ENCODE measurements around the gene ZNF140.

GRCh38 chr12:132529751-132530272, 39.9 kb downstream of the FBRSL1 start:
- PRO-cap = no peak
- RAMPAGE, long total RNA, 4 experiments = no peak in any of the 4 experiments

DNA sequence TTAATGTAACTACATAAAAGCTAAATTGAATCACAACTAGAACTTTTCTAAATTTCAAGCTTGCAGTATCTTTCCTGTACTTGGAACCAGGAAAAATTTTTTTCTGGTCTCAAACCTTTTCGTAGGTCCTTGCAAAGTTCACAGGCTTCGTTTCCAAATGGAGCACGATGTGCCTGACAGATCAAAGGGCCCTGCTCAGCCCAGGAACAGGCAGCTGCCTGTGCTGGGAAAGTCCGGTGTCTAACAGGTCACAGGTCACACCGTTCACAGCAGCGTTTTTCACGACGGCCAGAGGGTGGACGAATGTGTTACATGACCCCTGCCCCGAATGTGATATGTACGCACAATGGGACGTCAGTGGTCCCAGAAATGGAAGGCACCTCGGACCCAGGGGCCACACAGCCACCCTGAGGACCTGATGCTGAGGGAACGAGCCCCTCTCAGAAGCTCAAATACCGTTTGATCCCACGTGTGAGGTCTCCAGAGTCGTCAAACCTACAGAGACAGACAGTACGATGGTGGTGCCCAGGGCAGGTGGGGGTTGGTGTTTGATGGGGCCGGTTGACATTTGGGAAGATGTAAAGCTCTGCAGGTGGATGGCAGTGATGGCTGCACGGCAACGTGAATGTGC, 1.5 kb downstream of the LRCOL1 start:
- PRO-cap = no peak
- RAMPAGE, long total RNA, 4 experiments = no peak in any of the 4 experiments

- PRO-cap = no peak
- RAMPAGE, long total RNA, 4 experiments = no peak in any of the 4 experiments
Measured at GRCh38 chr12:132631801-132632469, 13.4 kb downstream of the P2RX2 start.

DNA sequence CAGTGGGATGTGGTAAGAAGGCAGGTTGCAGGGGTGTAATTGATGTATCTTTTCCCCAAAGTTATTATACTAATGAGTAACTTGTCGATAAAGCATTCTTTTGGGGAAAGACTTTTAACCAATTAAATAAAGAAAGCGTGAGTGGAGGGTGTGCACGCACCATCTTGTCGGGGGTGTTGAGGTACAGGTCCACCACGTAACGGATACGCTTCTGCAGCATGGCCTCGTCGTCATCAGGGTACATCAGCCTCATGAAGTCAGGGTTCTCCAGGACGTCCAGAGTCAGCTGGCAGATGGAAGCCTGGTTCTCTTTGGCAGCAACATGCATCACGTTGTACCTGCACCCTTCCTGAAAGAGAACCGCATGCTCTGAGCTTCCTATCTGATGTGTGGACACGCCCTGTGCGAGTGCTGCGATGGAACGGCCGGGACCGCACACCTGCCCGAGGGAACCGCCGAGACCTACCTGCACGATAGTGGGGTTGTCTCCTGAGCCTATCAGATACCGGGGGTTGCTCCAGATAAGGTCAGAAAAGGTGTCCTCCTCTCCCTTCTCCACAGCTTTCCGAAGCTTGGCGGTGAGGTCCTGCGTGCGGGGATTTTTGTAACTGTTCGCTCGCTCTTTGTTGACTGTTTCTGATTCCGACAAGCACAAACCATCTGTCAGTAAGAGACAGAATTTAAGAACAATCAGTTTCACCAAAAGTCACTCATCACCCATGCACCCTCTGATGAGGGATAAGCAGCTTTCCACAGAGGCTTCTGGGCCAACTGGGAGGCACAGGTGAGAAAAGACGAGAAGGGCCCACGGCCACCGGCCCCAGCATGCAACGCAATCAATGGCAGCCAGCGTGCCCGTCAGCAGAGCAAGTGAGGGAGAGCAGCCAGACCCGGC, 13.7 kb downstream of the ANKLE2 start:
- PRO-cap = no peak
- RAMPAGE, long total RNA, 4 experiments = no peak in any of the 4 experiments

DNA sequence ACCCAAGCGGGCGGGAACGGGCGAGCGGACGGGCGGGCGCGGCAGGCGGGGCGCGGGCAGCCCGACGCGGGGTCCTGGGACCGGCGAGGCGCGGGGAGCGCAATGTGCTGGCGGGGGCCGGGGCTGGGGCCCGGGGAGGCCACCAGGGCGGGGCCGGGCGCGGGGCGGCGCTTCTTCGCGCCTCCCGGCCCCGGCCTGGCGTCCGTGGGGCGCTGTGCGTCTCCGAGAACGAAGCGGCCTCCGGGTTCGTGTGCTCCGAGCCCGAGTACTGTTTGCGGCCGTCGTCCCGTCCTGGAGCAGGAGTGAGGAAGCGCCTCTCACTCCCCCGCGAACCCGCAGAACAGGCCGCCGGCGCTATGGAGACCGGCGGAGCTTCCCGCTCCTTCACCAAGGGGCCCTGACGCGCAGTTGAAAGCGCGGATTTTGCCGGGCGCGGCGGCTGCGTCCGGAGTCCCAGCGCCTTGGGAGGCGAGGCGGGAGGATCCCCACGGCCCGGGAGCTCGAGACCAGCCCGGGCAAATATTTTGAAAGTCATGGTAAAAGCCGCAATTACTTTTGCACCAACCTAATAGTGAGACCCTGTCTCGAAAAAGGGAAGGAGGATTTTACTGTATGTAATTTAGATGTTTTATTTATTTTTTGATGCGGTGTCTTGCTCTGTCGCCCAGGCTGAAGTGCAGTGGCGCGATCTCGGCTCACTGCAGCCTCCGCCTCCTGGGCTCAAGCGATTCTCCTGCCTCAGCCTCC, 526 bp upstream of the ANKLE2 start:
- PRO-cap = bidirectional peak, plus-strand start at position 225 of the sequence, minus-strand start outside the sequence
- RAMPAGE, long total RNA, 4 experiments = no peak in any of the 4 experiments

DNA sequence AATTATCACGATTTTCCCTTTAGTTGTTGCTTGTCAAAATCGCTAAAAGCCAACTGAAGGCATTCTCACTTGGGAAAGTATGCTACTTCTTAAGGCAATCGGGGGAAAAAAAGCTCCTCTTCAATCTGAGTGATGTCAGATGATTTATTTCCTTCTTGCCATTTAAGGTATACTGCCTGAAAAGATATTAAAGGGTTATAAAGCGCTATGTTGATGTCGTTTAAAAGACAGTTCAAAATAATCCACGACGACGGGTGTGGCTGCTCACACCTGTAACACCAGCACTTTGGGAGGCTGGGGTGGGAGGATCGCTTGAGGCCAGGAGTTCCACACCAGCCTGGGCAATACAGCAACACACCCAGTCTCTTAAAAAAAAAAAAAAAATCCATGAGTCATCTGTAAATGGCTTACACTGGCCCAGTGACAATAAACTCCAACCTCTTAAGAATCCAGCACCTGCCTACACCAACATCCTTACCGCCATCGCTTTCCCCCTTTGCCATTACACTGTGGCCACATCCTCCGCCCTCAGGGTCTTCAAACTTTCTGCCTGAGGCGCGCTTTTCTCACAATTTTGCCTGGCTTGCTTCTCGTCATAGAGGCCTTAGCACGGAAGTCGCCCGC, 1.0 kb downstream of the GOLGA3 start:
- PRO-cap = no peak
- RAMPAGE, long total RNA, 4 experiments = no peak in any of the 4 experiments

DNA sequence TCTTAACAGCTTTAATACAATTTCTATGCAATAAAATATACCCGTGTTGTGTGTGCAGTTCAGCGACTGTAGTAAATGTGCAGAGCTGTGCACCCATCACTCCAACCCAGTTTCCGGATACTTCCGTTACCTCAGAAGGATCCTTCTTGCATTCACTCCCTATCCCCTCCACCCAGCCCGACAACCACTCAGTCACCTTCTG, 4.0 kb upstream of the GOLGA3 start:
- PRO-cap = no peak
- RAMPAGE, long total RNA, 4 experiments = no peak in any of the 4 experiments

DNA sequence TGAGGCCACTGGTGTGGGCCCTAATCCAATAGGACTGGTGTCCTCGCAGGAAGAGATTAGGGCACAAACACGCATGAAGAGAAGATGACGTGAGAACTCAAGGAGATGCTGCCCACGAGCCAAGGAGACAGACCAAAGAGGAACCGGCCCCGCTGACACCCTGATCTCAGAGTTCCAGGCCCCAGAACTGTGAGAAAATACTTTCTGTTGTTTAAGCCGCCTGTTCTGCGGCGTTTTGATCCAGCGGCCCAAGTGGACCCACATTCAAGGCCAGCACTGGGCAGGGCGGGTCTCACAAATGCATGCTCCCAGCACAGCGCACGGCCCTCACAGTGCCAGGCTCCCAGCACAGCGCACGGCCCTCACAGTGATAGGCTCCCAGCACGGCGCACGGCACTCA, 6.8 kb upstream of the GOLGA3 start:
- PRO-cap = no peak
- RAMPAGE, long total RNA, 4 experiments = no peak in any of the 4 experiments

GRCh38 chr12:132872693-132873508, 14.5 kb downstream of the CHFR start:
- PRO-cap = unidirectional peak, plus-strand start at chr12:132873113
- RAMPAGE, long total RNA, 4 experiments = no peak in any of the 4 experiments

DNA sequence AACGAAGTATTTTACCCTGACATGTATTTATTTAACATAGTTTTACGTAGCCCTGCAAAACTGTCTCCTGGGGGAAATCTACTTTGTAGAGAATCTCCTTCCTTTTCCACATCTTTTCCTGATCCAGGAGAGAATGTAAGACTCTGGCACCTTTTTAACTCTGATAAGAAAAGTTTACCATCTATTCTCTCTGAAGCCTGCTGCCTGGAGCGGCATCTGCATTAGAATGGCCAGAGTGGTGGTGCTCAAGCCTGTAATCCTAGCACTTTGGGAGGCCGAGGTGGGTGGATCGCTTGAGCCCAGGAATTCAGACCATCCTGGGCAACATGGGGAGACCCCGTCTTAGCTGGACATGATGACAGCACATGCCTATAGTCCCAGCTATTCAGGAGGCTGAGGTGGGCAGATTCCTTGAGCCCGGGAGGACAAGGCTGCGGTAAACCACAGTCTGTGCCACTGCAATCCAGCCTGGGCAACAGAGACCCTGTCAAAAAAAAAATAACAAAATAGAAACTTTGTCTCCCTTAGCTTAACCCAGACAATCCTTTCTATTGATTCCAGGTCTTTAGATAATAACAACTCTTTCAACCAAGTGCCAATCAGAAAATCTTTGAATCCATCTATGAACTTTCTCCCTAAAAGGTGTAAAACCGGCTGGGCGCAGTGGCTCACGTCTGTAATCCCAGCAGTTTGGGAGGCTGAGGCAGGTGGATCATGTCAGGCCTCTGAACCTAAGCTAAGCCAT, 1.6 kb upstream of the CHFR start:
- PRO-cap = no peak
- RAMPAGE, long total RNA, 4 experiments = no peak in any of the 4 experiments

DNA sequence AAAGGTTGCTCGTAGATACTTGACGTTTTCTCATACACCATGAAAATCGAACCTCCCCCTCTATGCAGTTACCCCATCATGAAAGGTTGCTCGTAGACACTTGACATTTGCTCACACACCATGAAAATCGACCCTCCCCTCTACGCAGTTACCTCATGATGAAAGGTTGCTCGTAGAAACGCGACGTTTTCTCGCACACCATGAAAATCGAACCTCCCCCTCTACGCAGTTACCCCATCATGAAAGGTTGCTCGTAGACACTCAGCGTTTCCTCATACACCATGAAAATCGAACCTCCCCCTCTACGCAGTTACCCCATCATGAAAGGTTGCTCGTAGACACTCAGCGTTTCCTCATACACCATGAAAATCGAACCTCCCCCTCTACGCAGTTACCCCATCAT, 7.6 kb upstream of the CHFR start:
- PRO-cap = unidirectional peak, plus-strand start at position 175 of the sequence
- RAMPAGE, long total RNA, 4 experiments = no peak in any of the 4 experiments

DNA sequence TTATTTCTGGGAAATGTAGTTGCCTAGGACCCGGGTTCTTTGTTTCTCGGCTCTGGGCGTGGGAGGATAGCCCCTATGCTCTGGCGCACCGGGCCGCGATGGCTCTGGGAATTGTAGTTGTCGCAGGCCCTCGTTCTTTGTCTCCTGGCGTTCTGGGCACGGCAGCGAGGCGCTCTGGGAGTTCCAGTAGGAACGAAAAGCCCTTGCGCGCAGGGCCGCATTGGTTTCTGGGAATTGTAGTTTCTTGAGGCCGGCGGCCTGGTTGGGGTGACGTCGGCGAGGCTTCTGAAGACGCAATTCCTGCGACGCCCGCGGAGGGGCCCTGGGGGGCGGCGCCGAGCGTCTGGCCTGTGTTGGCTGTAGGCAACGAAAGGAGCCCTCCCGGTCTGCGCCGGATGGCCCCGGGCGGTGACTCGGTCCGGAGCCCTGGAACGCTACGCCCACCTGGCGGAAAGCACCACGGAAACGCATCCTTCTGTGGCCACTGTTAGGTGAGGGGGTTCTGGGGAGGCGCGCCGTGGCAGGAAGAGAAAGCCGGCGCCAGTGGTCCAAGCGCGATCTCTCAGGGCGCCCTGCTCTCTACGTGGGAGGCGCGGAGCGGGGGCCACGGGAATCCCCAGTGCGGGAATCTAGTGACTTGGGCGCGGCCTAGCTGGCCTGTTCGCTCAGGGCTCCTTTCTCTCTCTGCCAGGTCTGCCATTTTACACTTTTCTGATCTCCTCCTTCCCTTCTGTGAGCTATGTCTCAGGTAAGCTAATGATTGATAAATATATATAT, at the start of gene ZNF140:
Gene ZNF140, plus strand, starts transcription at position 342 of the 777 bp plus-strand sequence.
- PRO-cap = bidirectional peak, plus-strand start at position 351 of the sequence, minus-strand start at position 154 of the sequence; unidirectional peak, plus-strand start at position 528 of the sequence
- RAMPAGE, long total RNA, 4 experiments = start-site peak on the plus strand in 2 of 4 experiments, centred at positions 344 to 345 of the sequence, 20 to 25 reads per replicate

- PRO-cap = no peak
- RAMPAGE, long total RNA, 4 experiments = no peak in any of the 4 experiments
Measured at GRCh38 chr12:133139160-133139831, 8.9 kb downstream of the ZNF10 start.

- PRO-cap = no peak
- RAMPAGE, long total RNA, 4 experiments = no peak in any of the 4 experiments
Measured at GRCh38 chr12:133141302-133141827, 10.9 kb downstream of the ZNF10 start.